GM23248 (cell line): ENCODE measurements around a stretch of chr10.

DNA sequence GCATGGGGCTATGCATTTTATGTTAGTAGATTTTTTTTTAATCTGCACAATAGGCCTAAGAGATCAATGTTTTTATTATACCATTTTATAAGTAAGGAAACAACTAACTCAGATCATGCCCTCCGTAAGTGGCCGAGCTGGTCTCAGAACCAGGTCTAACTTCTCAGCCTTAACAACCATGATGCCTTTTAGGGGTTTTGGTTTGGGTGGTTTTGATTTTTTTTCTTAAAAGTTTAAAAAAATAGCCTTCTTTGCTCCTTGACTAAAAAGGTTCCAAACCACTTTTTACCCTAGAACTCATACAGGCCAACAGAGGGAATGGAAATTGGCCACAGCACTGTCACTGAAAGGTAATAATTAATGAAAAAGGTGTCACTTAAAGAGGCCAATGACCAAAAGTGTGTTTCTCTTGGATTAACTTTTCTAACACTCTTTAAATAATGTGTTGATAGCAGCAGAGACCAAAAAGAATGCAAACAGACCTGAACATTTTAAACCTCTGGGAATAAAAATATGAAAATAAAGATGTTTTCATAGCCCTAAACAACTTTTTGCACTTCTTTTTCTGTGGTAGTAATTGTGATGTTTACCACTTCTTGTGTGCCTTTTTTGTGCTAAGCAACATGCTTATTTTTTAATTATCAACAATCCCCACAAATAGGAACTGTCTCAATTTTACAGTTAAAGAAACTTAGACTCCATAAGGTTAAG is 221.1 kb upstream of the TCF7L2 start:
- RAMPAGE, long total RNA = no peak

DNA sequence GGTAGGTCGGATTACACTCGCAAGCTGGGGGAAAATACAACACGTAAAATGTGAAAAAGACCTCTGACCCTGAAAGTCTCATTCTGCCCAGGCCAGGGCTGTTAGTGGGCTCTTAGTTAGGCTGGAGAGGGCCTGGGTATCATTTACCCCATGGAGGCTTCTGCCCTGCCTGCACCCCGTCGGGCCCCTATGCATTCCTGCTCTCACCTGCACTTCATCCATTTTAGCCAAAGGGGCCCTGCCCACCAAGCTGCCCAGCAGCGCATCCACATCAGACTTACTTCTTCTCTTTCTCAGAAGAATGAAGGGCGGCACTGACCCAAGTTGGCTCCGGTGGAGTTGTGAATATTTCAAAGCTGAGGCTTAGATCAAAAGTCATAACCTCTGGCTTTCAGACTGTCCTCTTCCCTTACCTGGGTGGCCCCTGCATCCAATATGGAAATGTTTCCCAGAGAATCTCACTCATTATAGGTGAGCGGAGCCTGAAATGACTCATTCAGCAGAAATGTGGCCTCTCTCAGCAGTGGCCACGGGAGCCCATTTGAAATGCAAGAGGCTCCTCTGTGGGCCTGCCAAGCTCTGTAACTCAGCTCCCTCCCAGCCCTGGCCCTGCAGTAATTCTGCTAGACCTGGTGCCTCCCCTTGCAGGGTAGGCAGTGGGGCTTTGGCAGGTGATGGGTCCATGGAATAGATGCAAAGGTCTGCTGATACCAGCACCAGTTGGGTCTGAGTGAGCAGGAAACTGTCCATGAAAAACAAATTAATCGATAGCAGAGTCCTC is 117.6 kb upstream of the TCF7L2 start:
- RAMPAGE, long total RNA = no peak

GRCh38 chr10:112835797-112836500 is 114.1 kb upstream of the TCF7L2 start:
- RAMPAGE, long total RNA = no peak

- RAMPAGE, long total RNA = no peak
Observed at GRCh38 chr10:112912345-112913112, 37.5 kb upstream of the TCF7L2 start.

DNA sequence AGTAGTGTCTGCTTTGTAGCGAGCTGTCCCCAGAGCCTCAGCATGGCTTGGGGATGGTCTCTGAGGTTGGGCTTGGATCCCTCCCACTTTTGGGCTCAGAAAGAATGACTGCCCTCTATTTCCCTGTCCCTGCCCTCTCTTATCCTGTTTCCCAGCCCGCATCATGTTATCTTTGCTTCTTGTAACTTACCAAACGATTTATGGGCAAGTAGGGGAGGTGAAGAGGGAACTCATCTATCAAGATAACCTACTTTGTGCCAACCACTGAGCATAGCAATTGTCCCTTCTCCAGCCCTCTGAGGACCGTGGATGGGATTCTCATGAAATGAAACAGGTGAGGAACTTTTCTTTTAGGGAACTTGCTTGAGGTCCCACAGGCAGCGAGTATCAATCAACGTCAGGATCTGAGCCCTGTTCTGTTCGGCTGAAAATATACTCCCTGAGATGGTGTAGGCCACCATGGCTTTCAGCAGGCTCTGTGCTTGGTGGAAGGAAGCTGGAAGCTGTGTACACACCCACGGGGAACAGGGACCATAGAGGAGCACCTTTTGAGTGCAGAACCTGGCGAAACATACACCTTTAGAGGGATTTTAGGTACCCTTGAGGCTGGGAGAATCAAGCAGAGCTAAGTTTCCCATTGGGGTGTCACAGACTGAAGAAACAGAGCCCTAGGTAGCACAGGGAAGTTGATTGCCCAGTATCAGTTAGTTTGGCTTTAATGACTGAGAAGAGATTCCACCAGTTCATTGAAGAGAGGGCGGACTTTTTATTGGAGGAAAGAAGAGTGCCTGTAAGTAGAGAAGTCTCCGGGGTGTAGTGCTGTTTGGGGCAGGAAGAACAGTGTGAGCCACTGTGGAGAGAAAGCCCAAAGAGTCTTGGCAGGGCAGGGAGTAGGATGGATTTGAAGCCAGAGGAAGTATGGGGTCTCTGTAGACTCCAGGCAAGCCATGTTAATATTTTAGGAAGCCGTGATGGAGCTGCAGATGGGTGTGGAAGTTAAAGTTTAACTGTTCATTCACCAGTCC is 53.6 kb downstream of the TCF7L2 start:
- RAMPAGE, long total RNA = no peak

DNA sequence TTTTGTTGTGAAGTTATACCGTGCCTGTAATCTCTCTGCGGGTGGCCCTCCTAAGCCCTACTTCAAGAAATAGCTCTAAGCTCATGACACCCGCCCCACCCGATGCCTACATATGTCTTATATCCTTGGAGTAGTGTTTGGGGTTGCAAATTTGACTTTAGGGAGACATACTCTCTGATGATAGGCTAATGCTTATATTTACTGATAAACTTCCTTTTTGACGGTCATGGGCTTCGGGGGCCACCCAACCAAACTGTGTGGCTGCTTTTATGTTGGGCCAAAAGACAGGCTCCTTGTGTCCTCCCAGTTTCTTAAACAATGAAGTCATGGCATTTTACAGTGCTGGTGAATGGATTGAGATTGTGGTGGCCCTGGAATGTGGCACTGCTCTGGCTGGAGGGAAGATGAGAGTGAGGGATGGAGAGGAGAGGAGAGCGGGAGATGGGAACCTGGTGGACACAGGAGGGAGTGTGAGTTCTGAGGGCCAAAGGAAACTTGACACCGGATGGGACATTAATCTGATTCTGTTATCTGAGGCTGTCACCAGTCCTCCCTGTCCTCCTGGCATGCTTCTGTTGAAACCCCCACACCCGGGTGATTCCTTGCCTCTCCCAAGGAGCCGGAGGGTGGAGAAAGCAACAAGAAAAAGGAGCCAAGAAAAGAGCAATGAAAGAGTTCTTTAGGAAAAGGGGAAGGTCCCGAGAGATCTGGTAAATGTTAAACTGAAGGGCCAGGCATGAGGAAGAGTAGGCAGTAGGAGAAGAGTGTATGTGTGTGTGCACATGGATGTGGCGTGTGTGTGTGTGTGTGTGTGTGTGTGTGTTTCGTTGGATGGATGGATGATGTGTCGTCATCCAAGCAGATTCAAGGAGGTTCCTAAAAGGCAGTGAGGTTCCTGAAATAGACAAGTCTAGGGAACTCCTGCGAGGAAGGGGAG is 113.3 kb downstream of the TCF7L2 start:
- RAMPAGE, long total RNA = no peak

DNA sequence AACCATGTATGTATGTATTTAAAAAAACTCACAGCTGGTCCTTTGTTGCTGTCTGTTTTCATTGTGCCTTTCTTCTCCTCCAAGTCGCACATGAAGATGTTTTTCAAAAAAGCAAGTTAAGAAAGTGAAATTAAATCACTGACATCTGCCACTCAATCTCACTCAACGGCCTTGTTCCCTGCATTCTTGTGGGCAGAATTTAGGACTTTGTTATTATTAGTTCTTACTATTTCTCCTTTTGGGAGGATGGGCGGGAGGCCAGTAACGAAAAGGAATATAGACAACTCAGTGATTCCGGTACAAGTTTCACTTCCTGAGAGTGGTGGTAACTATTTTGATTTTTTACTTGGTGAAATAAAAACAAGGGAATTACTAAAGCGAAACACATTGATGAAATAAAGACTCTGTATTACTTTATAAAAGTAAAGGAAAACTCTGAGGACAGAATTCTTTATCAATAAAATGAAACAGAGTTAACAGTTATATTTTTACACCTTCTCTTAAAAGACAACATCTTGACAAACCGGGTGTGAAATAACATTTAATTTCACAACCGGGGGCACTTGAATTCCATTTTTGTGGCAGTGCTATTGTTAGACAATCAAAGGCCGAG is 231.8 kb upstream of the HABP2 start:
- RAMPAGE, long total RNA = no peak

- RAMPAGE, long total RNA = no peak
Observed at GRCh38 chr10:113362485-113363094, 190.3 kb upstream of the HABP2 start.

DNA sequence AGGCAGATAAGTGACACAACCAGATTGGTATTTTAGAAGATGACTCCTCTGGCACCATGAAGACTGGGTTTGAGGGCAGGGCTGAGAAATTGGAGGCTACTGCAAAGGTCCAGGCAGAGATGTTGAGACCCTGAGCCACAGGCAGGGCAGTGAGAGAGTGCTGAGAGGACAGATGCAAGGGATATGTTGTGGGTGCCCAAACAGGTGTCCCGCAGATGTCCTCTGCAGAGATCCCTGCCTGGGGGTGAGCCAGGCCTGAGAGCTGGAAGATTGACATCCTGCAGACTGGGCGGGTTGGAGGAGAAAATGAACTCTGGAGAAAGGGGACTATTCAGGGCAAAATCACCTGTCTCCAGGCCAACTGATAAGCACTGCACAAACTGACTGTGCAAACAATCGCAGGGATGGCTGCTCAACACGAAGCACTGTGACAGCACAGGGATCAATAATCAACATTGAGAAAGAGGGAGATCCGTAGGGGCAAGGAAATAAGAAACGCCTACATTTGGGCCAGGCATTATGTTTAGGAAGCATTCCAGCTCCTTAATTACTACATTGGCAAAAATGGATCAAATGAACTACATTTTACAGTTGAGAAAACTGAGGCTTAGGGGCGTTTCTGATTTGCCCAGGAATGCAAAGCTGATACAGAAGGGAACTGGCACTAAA is 11.7 kb upstream of the HABP2 start:
- RAMPAGE, long total RNA = no peak

GRCh38 chr10:113681848-113682418 is 2.2 kb downstream of the CASP7 start:
- RAMPAGE, long total RNA = no peak

GRCh38 chr10:113712520-113713174 is 32.9 kb downstream of the CASP7 start:
- RAMPAGE, long total RNA = no peak

DNA sequence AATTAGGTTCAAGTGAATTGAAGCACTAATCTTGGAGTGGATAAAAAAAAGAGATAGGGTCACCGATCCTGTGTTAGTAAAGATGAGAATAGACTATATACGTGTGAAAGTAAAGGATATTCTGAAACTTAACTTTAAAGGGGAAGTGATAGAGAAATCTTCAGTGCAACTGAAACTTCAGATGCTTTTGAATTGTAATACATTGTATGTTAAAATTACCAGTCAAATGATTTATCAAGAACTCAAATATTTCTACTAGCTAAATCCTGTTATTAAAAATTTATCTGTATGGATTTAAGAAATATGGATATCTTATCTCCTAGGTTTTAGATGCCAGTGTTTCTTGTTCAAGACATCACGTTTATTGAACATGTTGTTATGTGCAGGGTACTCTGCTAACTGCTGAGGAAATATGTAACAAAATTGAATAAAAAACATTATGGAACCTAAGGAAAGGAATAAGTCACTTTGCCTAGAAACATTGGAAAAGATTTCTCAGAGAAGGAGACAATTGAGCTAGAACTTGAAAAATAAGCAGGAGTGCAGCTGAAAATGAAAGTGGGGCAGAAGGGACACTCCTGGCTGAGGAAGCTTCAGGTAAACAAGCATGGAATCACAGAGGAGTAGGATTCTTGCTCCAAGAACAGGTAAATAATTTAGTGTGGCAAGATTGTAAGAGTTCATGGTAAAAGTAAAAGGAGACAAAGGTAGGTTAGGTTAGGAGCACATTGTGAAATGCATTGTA is 5.1 kb downstream of the NHLRC2 start:
- RAMPAGE, long total RNA = no peak

GRCh38 chr10:113873025-113873969 is 18.8 kb downstream of the NHLRC2 start:
- RAMPAGE, long total RNA = no peak

DNA sequence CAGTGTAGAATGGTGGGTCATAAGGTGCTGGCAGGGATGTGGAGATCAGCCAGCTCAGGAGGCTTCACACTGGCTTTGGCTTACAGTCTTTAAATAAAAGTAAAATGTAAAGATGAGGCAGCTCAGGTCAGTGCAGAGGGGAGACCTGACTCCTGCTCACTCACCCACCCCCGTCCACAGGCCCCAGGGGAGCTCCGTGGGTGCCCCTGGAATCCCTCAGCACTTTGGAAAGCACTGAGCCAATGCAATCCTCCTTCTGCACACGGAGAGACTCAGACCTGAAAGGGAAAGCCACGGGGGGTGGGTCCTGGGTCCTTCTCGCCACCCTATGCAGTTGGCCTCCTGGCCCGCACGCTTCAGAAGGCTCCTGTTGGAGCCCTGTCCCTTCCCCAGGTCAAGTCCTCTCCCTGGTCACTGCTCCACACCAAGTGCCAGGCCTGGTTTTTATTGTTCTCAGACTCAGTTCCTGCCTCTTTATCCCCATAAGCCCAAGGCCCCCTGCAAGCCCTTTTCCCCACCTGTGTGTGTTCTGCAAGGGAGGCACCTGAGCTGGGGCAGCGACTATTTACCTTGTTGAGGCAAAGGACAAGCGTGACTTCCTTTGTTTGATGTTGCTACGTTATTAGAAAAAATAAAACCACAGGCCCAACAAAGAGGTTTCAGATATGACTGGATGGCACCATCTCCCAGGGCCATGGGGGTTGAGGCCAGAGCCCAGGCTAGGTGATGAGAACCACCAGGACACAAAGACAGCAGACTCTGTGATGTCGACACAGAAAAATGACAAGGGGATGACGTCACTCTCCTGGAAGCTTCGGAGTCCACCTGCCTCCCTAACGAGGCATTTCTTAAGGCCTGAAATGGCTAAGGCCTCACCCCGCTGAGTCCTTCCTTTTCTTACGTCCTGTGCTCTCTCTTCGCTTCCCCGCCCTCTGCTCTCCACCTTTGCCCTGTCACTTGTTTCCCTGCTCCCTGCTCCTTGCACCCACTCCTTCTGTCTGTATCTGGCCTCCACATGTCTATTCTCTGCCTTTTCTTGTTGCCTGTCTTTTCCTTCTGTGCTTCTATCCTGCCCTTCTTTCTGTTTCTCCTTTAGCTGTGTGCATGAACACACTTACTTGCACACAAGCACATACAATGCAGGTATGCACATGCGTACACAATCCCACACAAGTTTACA is 83.2 kb upstream of the ADRB1 start:
- RAMPAGE, long total RNA = no peak

- RAMPAGE, long total RNA = no peak
Observed at GRCh38 chr10:114064575-114065244, 21.0 kb downstream of the ADRB1 start.

DNA sequence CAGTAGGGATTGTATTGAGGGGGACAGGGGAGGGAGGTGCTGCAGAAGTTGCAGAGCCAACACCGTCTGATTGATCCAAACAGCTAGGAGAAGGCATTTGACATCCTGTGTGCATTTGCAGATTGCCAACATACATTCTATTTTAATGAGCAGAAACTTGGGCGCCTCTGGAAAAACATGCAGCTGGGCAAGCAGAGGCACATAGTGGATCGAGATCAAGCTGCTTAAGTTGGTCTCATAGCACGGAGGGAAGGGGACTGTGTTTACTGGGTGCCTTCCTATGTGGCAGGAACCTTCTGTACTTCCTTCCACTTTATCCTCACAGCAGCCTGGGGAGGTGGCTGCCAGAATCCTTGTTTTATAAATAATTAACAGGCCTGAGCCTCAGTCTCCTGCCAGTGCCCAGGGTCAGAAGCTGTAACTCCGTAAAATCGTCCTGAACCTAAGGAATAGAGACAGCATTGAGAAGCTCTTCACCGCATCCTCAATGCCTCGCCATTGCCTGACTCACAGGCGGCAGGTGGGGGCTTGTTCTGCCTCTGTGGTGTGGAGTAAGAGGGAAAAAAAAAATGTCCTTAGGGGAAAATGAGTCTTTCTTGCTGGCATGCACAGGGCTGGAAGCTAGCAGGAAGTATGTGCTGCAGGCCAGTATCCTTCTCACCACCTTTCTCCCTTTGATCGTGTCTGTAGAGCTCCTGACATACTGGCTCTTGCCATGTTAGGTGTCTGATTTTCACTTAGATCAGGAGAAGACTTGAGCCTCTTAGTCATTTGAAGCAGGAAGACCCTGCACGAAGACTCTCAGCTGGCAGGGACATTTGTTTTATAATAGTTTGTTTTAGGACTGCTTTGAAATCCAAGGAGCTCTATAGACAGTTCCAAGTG is 6.2 kb downstream of the VWA2 start:
- RAMPAGE, long total RNA = no peak

DNA sequence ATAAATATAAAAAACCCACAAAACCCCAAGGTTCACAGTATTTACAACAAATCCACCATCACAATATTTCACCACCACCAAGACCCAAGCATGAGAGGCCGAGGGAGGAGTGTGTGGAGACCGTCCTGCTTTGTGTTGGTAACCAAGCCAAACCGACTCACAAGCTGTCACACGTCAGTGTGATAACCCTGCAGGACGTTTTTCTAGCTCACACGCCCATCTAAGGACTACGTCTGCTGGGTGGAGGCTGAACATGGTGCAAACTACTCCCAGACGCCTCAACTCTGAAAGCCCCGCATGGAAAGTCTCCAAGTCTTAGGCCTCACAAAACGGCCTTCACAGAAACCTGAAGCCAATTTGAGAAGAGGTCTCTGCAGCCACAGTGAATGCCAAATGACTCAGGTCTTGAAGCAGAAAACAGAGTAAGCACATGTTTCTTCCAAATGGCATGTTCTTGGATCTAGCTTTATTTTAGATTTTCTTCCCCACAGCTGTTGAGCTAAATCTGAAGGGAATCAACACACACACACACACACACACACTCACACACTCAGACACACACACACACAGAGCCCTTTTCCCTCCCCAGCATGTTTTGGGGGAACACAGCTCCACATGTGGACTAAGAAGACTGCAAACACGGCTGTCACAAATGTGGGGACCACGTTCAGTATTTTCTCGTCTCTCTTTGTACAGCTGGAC is 116.5 kb downstream of the ABLIM1 start:
- RAMPAGE, long total RNA = no peak

- RAMPAGE, long total RNA = no peak
Observed at GRCh38 chr10:114573390-114573756, 84.7 kb downstream of the ABLIM1 start.

DNA sequence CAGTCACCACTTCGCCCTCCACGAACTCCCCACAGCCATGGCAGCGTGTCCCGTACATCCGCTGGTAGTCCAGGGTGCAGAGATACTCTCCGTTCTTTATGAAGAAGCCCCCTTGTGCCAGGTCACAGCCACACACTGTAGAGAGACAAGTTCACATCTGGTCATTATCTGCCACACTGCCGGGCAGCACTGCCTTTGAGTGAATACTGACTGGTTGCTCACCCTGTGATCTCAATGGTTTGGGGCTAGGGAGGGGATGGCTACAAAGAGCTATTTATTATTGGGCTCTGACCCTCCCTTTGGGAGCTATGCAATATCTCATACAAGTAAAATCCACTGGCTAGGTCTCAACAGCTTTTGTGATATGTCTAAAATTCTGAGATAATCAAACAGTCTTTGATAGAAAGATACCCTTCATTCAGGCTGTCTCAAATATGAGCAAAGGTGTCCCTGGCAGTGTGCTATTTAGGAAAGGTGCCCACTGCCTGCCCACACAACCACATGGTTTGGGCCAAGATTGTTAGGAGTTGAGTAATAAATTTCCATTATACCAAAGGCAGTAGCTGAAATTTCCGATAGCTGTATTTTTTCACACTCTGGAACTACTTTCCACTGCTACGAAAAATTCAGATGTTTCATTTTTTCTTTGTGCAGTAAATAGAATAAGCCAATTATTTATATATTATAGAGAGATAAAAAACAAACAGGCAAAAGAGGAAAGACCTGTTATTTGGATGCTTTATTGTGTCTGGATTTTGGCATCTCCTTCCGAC is 82.4 kb downstream of the ABLIM1 start:
- RAMPAGE, long total RNA = no peak

GRCh38 chr10:114631223-114632559 is 26.4 kb downstream of the ABLIM1 start:
- RAMPAGE, long total RNA = no peak